Islet of Langerhans (tissue), 1 donor: ENCODE data around the genes TCN2 and OSBP2.

- RRBS = 82% methylated on average over 4 of the region's 15 CpGs
Observed at GRCh38 chr22:30275348-30276159, 8.9 kb upstream of the OSM start.

- RRBS = no CpG with 5 or more reads among the region's 14 CpGs
Observed at GRCh38 chr22:30290426-30291598, 1.5 kb upstream of the CASTOR1 start.

GRCh38 chr22:30305911-30306293, 16.6 kb upstream of the CASTOR1 start:
- RRBS = no CpG with 5 or more reads among the region's 2 CpGs

DNA sequence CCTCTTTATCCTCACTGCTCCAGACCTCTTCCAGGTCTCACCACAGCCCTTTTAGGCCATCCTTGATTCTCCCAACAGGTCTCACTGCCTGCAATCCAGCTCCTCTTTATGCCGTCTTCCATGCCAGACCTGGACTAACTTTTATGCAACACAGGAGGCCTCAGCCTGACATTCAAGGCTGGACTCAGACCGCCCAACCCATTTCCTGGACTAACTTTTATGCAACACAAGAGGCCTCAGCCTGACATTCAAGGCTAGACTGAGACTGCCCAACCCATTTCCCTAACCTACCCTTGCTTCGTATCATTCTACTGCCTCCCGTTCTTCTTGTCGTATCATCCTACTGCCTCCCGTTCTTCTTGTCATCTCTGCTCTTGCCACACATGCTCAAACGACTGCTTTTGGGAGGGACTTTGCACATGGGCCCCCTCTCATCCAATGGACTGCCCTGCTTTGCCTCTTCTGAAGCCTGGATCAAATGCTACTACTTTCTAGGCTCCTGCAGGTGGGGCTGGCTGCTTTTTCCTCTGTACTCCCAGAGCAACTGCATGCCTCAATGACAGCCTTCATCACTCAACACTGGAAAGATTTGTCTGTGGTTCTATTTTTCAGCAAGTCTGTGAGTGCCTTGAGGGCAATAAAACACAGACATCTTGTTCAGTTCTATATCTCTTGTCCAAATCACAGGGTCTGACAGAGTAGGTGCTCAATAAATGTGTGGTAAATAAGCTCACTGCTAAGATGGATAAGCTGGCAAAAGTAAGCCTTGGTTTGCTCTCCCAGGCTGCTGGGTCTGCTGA, 7.8 kb downstream of the TBC1D10A start:
- RRBS = no CpG with 5 or more reads among the region's 7 CpGs

- RRBS = no CpG with 5 or more reads among the region's 6 CpGs
Observed at GRCh38 chr22:30354170-30354750, 2.4 kb downstream of the SF3A1 start.

GRCh38 chr22:30401854-30402449, 5.1 kb downstream of the SEC14L2 start:
- RRBS = no CpG with 5 or more reads among the region's 3 CpGs

DNA sequence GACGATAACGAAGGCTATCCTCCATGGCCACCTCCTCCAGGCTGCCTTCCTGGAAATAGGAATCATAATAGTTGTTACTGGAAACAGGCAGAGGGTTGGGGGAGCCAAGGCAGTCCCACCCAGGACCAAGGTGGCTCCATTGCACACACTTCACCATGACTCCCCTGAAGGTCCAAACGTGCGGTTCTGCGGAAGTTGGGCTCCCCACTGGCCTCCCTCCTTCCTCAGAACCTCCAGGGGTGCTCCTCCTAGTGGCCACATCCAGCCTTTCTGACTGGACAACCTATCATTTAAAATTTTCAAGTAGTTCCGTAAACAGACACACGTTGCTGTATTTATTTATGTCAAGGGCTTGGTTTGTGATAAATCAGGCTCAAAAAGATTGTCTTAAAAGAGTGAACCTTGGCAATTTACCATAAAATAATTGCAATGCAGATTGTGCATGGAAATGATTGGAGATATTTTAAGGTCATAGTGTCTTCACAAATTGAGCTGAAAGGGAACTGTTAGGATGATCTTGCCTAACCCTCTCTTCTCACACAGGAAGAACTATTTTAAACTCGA, 1.4 kb upstream of the TCN2 start:
- RRBS = no CpG with 5 or more reads among the region's 8 CpGs

- RRBS = 13% methylated on average over 3 of the region's 27 CpGs
Observed at GRCh38 chr22:30606367-30607420, at the start of gene TCN2. Gene TCN2, plus strand, starts transcription at chr22:30607174.

DNA sequence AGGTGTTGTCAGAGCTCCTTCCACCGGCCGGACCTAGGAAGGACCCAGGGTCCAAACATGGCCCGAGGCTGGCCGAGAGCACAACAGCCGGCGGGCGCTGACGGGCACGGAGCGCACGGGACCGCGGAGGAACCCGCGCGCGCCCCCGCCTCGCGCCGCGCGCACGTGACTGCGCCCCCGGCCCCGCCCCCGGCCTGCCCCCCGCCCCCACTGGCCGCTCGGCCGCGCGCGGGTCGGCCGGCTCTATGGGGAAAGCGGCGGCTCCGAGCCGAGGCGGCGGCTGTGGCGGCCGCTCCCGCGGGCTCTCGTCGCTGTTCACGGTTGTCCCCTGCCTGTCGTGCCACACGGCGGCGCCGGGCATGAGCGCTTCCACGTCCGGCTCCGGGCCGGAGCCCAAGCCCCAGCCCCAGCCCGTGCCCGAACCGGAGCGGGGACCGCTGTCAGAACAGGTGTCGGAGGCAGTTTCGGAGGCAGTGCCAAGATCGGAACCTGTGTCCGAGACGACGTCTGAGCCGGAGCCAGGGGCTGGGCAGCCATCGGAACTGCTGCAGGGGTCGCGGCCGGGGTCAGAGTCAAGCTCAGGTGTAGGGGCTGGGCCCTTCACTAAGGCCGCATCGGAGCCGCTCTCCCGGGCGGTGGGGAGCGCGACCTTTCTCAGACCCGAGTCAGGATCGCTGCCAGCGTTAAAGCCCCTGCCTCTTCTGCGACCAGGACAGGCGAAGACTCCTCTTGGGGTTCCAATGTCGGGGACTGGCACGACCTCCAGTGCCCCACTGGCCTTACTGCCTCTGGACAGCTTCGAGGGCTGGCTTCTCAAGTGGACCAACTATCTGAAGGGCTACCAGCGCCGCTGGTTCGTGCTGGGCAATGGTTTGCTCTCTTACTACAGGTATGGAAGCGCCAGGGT, at the start of gene OSBP2:
OSBP2 (plus strand) TSS at position 210 of the 907 bp plus-strand sequence.
- RRBS = 5% methylated on average over 42 of the region's 95 CpGs

GRCh38 chr22:30940419-30940983, 28.1 kb downstream of the MORC2 start:
- RRBS = no CpG with 5 or more reads among the region's 6 CpGs

DNA sequence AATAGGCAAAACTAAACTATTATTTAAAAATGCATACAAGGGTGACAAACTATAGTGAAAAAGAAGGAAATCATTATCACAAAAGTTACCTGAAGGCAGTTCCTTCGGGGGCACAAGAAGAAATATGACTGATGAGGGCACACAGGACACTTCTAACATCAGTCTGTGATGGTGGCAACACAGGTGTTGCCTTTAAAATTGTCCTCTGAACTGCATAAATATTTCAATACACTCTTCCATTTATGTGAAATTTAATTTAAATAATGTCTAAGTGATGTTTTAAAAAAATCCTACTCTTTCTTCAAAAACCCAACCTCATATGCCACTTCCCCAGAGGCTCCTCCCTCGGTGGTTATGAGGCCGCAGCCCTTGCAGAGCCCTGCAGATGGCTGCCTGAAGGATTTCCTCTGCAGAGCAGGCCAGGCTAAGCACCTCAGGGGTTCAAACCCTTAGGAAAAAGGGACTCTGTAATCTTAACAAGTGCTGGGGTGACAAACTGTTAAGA, 25.3 kb downstream of the MORC2 start:
- RRBS = no CpG with 5 or more reads among the region's 3 CpGs

- RRBS = no CpG with 5 or more reads among the region's 4 CpGs
Observed at GRCh38 chr22:30961081-30961728, 7.4 kb downstream of the MORC2 start.

GRCh38 chr22:31083956-31085148, 3.2 kb downstream of the SMTN start:
- RRBS = 7% methylated on average over 29 of the region's 61 CpGs

DNA sequence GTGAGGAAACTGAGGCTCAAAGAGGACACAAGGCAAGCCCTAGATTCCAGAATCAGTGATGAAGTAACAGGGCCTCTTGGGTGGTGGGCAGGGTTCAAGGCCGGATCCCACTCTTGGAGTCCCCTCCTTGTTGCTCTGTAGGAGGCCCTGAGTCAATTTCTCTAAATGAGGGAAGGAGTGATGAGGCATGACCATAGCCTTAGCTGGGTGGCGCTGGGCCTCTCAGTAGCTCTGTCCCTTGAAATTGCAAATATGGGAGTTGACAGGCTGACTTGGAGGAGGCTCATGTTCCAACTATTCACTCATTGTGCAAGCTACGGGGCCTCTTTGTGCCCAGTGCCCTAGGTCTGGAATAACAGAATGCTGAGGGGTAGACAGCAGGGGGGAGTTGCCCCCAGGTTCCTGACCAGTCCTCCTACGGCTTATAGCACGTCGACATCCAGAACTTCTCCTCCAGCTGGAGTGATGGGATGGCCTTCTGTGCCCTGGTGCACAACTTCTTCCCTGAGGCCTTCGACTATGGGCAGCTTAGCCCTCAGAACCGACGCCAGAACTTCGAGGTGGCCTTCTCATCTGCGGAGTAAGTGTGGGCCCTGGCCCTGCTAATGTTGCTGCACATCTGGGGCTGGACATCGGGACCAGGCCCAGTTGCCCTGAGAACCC, 7.9 kb downstream of the SELENOM start:
- RRBS = no CpG with 5 or more reads among the region's 12 CpGs

GRCh38 chr22:31099980-31100762, 7.2 kb downstream of the SELENOM start:
- RRBS = no CpG with 5 or more reads among the region's 29 CpGs

DNA sequence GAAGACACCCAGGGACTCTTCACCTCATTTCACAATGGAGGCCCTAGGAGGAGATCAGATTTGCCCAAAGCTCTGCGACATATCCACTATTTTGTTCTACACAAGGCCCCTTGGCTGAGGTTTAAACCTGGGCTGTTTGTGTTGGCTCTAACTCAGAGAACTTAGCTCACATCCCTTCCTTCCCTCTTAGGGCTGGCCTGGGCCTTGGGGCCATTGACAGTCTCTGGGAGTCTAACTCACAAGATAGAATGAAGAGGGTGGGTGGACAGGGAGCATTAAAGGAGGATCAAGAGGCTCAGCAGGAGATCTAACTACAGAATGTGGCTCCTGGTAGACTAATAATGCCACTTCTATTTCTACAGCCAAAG, 8.2 kb upstream of the PLA2G3 start:
- RRBS = no CpG with 5 or more reads among the region's 1 CpG

DNA sequence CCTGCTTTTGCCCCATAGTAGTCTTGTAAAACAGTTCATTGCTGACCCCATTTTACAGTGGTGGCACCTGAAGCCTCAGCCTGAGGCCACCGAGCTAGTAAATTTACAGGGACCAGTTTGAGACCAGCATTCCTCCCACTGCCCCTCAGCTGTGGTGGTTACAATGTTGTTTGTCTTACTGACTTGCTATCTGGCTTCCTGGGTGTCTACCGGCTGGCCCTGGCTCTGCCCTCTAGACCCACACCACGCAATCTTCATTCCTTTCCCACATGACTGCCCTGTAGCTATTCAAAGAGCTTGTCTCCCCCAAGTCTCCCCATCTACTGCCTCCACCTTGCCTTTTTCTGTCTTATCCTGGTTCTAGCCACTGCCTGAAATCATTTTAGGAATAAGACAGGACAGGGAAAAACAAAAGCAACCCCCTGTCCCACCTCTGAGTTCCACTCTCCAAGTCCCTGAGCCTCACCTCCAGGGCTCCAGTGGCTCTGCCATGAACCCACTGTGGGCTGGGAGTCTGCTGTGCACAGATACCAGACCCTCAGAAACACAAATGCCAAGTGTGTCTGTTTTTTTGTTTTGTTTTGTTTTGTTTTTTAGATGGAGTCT, 20.7 kb downstream of the PIK3IP1 start:
- RRBS = no CpG with 5 or more reads among the region's 3 CpGs

DNA sequence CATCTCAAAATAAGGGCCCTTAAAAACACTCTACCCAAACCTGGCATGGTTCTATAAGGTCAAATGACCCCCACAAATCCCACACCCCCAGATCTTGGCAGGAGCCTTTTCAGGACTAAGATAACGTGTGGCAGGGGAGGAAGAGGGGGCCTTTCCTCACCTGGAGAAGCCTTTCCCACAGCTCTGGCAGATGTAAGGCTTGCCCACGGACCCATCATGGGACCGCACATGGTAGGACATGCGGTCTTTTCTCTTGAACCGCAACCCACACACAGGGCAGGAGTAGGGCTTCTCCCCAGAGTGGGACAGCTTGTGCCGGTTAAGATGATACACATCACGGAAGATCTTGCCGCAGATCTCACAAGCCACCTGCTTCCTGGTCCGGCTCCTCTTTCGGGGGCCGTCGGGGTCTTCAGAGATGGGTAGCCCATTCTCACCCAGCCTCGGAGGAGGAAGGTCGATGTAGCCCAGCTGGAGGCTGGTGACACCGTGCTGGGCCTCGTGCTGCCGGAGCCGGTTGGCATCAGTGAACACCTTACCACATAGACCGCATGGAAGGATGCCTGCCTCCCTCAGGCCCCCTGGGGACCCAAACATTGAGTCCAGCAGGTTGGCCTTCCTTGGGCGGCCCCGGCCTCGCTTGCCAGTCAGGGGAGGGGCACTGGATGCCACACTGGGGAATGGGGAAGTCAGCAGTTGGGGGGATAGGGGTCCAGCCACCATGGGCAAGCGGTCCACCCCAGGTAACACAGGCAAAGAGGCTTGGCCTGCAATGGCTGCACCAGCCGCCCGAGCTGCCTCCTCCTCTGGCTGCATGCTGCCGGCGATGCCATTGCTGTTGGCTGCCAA, 1.8 kb downstream of the PATZ1 start:
- RRBS = 28% methylated on average over 4 of the region's 27 CpGs

GRCh38 chr22:31620440-31620883, 41.6 kb downstream of the PISD start:
- RRBS = no CpG with 5 or more reads among the region's 15 CpGs

DNA sequence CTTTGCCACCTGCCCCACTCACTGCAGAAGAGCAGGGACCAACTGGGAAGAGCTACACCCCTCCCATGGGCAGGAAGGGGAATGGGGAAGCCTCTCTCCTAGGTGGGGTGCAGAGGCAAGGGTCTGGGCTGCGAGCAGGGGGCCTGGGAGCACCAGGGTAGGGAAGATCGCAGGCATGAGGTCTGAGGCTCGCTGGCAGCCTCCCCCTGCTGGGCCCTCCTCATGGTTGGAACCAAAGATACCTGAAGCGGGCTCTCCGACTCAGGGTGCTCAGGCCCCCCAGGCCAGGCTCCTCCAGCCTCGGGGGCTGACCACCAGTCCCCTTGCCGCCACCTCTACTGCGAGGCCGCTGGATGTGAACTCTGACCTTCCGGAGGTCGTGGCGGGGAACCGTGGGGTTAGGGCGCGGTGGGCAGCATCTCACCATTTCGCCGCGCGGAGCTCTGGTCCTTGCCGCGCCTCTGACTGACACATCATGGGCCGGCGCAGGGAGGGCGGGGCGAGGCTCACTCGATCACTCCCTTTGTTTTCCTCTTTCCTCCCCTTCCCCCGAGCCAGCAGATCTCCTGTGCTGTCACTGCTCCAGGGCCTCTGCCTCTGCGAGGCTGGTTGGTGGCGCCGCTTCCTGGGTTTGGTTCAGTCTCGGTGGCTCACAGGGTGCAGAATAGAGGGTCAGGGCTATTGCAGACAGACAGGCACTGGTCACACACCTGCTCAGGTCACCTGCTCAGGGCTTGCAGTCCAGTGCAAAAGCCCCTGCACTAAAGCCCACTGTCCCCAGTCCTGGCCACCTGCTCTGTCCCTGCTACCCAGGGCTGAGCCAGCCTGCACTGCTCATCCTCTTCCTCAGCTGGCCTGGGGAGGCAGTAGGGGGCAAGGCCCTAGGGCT, 36.4 kb downstream of the PISD start:
- RRBS = 100% methylated on average over 1 of the region's 31 CpGs